Iris pigment epithelial cell (primary cell): ENCODE data around the genes FBXW7, MND1, TLR2 and DCHS2.

DNA sequence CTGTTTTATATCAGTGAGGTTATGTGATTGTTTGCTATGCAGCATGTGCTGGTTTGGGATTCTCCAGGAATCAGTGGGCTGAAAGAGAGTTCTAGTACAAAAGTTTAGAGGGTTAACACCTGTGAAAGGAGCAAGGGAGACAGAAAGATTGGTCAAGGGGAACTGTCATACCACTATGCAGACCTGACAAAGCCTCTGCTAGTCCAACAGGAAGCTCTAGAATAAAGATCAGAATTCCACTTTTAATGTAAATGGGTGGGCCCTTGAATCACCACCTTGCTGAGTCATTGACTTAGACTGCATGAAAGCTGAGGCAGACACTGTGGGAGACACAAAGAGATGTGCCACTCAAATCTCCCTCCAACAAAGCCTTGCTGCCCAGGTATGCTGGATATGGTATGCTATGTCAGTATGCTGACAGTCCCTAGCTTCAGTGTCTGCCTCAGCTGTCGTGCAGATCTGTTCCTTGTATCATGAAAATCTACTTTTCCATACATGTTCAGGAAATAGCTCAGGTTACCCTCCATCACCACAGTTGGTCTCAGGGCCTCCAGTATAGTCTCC lies 6.2 kb upstream of the SH3D19 start:
- RRBS: no CpG with 5 or more reads among the region's 1 CpG

DNA sequence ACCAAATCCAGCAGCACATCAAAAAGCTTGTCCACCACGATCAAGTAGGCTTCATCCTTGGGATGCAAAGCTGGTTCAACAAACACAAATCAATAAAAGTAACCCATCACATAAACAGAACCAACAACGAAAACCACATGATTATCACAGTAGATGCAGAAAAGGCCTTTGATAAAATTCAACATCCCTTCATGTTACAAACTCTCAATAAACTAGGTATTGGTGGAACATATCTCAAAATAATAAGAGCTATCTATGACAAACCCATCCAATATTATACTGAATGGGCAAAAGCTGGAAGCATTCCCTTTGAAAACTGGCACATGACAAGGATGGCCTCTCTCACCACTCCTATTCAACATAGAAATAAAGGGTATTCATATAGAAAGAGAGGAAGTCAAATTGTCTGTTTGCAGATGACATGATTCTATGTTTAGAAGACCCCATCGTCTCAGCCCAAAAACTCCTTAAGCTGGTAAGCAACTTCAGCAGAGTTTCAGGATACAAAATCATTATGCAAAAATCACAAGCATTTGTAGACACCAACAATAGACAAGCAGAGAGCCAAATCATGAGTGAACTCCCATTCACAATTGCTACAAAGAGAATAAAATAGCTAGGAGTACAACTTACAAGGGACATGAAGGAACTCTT lies 56.8 kb downstream of the FHIP1A start:
- RRBS: no CpG with 5 or more reads among the region's 3 CpGs

- RRBS: no CpG with 5 or more reads among the region's 21 CpGs
Observed at GRCh38 chr4:151664919-151666017, 95.5 kb downstream of the GATB start.

DNA sequence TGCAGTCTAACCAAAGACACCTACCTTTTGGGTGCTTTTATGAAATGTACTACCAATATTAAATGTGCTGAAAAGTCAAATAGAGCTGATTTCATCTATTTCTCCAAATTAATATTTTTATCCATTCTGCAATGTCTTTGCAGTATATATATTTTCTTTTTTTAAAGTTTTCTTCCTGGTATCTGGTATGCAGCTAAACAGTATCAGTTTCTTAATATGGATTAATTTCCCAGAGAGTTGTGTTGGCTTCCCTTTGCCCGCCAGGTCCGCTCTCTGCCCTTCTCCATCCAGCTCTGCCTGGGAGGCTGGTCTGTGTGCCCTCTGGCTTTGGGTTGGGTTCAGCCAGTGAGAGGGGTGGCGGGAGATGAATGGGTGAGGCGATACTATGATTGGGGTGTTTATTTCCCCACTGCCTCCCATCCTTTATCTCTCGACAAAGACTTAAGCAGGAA lies 204.2 kb upstream of the GATB start:
- RRBS: no CpG with 5 or more reads among the region's 5 CpGs

- RRBS: 0% methylated on average over 2 of the region's 41 CpGs
Observed at GRCh38 chr4:152045646-152046607, 285.1 kb upstream of the GATB start.

- RRBS: no CpG with 5 or more reads among the region's 77 CpGs
Observed at GRCh38 chr4:152535959-152537070, at the start of gene FBXW7. Gene FBXW7, minus strand, starts transcription at chr4:152536092.

DNA sequence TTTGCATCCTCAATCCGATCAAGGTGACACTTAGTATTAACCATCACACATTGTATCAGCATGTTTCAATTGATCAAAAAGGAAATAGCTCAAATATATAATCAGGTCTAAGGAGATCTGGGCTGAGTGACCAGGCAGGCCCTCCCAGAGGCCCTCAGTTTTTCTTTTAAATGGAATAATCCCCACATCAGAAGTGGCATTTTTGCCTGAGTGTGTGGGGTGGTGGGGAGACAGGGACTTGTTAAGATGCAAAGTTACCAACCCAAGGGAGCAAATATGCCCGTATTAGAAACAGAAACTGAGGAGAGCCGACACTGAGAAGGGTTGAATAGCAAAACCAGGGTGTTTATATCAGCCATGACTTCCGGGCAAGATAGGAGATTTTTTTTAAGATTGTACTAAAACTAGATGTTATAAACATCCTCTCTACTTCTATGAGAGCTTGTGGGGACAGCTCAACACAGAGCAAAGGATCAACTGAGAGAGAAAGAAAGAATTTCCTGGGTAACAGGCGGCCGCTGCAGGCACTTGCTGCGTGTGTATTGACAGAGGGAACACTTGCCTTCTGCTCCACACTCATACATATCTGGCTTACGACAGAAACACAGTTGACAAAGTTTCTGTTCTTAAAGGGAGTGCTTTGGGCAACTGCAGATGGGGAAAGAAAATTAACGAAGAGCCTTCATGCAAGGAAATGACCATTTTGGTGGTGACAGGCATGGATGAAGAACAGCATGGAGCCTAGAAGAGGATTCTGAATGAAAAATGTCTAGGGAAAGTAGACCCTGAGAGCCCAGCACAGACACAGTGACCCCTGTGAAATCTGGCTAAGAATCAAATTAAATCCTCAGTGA lies 49.1 kb upstream of the FBXW7 start:
- RRBS: no CpG with 5 or more reads among the region's 9 CpGs

DNA sequence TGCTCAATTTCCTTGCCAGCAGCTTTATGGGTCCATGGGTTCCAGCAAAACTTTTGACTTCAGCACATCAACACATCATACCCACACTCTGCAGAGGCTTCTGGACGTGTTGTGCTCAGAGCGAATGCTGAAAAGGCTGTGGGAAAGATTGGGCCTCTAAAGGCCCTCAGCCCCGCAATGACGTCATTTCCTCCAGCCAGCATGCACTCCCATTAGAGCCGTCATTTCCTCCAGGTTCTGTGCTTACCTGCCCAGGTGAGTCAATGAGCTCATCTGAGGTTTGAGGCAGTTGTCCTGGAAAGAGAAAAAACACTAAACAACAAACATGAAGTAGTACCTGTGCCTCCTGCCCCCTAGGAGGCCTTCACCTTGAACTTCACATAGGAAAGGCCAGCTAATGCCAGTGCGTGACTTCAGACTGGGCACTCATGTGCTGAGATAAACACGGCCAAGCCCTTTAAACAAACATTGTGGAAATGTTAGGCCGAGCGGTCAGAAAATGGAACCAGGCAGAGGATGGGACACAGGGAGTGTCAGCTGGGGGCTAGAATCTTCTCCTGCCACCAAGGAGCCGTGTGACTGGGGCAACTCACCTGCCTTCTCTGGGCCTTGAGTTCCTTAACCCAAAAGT lies 55.9 kb downstream of the FHDC1 start:
- RRBS: no CpG with 5 or more reads among the region's 10 CpGs

GRCh38 chr4:152997812-152998333 lies 61.8 kb downstream of the FHDC1 start:
- RRBS: no CpG with 5 or more reads among the region's 15 CpGs

DNA sequence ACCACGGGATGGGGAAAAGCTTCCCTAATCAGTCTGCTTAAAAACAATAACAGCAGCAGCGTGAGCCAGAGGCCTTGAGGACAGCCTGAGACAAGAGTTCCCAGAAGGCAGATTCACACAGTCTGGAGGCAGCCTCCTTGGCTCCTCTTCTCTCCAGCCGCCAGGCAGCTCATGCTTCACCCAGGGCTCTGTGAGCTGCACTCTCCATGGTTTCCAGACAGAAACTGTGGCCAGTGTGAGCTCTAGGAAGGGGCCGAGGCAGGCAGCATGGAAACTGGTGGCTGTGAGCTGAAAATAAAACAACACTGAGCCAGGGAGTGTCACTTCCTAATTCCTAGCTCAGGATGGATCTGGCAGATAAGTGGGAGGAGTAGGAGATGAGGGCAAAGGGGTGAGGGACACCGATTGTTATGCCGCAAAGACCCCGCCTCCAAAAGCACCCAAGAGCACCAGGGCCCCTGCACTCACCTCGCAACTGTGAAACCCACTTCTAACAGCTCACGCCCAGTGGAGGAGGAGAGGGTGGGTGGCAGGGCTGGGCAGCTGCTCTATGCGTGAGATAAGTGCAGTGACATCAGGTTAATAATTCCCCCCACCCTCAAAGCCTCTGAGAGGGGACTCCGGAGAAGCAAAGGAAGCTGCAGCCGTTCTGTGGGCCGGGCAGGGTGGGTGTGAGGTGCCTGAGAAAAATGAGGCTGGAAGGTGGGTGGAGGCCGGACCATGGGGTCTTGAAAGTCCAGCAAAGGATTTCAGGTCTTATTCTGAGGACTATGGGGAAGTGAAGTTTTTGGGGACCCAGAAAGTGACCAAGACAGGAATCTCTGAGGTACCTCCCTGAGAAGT lies 69.9 kb downstream of the FHDC1 start:
- RRBS: 80% methylated on average over 1 of the region's 14 CpGs

DNA sequence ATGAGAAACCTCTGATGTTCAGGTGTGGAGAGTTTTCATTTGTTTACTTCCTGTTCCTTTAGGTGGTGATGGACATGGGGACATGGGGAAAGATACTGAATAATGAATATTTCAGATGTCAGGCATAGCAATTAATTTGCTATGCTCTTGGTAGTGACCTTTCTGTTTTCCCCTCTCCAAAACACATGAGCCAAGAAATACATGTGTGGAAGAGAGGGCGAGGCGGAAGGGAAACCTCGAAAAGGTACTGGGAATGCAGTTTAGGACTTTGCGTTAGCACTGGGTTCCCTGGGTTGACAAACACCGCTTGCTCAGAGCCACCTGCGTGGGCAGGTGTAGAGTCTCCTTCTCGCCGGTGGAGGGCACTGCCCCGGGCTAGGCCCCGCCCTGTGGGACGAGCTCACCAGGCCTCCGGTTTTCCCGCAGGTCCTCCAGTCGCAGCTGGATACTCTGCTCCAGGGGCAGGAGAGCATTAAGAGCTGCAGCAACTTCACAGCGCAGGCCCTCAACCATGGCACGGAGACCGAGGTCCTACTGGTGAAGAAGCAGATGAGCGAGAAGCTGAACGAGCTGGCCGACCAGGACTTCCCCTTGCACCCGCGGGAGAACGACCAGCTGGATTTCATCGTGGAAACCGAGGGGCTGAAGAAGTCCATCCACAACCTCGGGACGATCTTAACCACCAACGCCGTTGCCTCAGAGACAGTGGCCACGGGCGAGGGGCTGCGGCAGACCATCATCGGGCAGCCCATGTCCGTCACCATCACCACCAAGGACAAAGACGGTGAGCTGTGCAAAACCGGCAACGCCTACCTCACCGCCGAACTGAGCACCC lies 49.4 kb upstream of the MND1 start:
- RRBS: 95% methylated on average over 4 of the region's 39 CpGs

DNA sequence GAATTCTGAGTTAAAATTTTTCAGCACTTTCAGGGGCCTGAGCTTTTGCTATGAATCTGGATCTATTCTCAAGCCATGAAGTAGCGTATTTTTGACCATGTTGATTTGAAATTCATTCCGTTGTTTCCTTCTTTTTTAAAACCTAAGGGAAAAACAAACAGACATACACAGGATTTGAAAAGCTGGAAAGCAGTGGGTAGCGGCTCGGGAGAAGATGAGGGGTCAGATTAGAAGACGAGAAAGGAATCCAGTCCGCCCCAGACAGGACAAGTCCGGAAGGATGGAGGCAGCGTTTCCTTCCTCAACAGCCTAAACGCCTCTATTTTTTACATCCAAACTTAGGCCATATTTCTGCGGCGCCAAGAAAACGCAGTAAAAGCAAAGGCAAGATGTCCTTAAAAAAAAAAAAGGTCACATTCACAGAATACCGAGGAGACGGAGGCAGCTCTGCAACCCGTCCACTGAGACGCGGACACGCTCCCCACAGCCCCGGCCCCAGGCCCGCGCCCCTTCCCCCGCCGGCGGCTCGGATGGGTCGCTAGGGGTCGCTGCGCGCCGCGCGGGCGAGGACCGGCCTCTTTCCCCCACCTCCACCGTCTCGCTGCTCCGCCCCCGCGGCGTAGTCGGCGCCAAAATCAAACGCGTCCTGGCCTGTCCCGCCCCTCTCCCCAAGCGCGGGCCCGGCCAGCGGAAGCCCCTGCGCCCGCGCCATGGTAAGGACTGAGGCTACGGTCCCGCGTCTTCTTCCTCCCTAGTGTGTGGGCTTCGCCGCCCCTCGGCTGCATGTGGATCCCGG lies at the start of gene MND1:
MND1 (plus strand) TSS at position 661 of the 796 bp plus-strand sequence.
- RRBS: 3% methylated on average over 12 of the region's 59 CpGs

GRCh38 chr4:153439162-153439895 lies 26.8 kb upstream of the TMEM131L start:
- RRBS: no CpG with 5 or more reads among the region's 12 CpGs

- RRBS: 94% methylated on average over 3 of the region's 8 CpGs
Observed at GRCh38 chr4:153472818-153473508, 6.8 kb downstream of the TMEM131L start.

DNA sequence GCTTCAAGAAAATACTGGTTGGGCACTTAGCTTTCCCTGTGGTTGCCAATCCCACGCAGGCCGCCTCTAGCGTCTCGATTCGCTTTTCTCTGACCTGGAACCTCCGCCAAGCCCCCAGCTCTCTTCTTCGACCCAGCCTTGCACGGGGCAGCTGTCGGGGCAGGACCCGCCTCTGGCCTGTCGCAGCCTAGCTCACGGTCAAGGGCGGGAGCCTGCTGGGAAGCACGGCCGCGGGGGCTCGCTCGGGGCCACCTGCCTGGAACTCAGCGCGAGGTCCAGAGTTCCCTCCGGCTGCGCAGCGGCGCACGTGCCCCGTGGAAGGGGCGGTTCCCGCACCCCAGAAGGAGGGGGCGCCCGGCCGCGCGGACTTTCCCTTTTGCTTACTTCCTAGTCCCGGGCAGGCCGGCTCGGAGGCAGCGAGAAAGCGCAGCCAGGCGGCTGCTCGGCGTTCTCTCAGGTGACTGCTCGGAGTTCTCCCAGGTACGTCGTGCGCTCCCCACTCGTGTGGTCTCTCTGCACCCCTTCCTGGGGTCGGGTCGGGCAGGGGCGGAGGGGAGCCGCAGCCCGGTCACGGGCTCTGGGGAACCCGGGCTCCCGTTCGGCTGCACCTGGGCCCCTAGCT lies at the start of gene TLR2:
TLR2 (plus strand) TSS at position 400 of the 622 bp plus-strand sequence.
- RRBS: 2% methylated on average over 13 of the region's 55 CpGs

GRCh38 chr4:154333040-154333679 lies 158.4 kb downstream of the DCHS2 start:
- RRBS: no CpG with 5 or more reads among the region's 36 CpGs

GRCh38 chr4:154491436-154492381 lies at the start of gene DCHS2:
Gene DCHS2, minus strand, starts transcription at chr4:154491799.
- RRBS: 0% methylated on average over 2 of the region's 56 CpGs

DNA sequence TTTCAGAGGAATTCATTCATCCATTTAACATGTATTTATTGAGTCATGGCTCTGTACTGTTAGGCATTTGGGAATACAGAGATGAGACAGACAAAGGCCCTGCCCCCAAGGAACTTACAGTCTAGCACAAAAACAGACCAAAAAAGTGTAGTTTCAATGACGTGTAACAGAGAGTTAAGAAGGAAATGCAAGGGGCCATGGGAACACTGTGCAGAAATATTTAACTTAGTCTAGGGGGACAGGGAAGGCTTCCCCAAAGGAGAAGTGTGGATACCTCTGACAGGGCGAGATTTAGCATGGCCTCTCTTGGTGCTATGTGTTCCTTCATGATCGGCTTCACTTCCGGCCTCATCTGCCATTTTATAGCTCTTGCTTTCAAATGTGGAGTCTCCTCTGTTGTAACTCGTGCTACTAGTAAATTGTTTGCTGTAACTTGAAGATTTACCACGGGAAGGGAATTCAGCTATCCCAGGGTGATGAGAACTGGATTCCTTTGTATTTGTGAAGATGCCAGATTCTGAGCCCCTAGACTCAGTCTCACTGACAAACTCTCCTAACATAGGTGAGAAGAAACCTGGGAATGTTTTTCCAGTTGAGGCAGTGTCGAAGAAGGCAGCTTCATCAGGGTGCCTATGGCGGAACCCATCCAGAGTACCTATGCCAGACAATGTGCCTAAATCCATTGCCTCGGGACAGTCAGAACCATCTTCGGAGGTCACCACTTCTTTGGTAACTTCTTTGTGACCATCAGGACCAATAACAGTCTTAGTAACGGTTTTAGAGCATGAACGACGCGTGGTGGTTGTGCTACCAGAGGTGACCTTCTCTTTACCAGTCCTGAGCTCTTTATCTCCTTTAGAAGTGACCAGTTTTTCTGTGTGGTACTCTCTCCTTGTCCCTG lies 5.0 kb downstream of the FGA start:
- RRBS: no CpG with 5 or more reads among the region's 14 CpGs

DNA sequence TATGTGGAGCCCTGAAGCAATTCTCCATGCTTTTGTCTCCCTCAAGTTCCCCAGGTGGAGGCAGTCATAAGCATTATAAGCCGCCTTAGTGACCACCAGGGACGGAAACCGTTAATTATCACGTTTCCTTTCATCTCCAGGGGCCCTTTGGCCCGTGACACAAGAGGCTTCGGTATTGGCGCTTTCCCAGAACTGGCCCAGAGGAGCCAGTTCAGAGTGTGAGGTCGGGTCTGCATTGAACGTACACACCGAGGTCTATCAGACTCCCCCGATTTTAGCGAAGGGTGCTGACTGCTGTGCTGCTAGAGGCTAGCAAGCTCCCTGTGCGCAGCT lies 2.0 kb upstream of the LRAT start:
- RRBS: no CpG with 5 or more reads among the region's 13 CpGs